SK-N-SH (cell line): ENCODE measurements around a stretch of chr2.

GRCh38 chr2:240646085-240646705 is 20.9 kb downstream of the GPR35 start:
- RRBS = no CpG with 5 or more reads among the region's 19 CpGs
CAGE:
- cytosol, long polyA plus RNA = no peak
- long polyA plus RNA = no peak
- nucleus, long polyA plus RNA = no peak

DNA sequence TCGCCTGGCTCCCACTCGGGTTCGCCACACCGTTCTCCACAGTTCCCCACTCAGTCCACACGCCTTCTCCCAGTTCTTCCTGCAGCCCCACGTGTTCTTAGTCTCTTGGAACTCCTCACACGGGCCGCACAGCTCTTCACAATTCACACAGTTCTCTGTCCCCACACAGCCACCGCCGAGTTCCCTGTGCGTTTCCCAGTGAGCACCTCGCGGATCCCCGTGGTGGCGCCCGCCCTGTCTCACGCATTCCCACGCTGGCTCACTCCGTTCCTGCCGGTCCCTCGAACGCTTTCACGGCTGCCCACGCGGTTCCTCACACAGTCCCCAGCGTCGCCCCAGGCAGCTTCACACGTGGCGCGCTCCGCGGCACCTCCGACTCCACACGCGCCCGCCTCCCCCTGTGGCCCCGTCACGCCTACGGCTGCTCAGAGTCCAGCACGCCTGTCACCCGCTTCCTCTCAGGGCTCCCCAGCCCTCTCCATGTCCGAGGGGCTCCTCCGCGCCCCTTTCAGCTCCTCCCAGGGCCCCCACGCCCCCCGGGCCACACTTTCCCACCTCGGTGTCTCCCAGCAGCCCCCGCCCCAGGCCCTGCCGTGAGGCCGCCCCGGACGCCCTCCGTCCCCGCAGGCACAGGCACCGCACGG is 38.1 kb downstream of the KIF1A start:
- RRBS = 97% methylated on average over 11 of the region's 56 CpGs
CAGE:
- cytosol, long polyA plus RNA = no peak
- long polyA plus RNA = no peak
- nucleus, long polyA plus RNA = no peak

DNA sequence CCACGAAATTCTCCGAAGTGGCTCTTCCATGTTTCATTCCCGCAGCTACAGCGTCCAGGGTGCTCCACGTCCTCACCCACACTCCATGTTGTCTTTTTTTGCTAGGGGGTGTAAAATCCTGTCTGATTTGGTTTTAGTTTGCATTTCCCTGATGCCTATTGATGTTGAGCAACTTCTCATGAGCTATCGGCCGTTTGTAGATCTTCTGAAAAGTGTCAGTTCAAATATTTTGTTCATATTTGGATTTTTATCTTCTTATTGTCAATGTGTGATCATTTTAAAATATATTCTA is 11.5 kb downstream of the AGXT start:
- RRBS = no CpG with 5 or more reads among the region's 7 CpGs
CAGE:
- cytosol, long polyA plus RNA = no peak
- long polyA plus RNA = no peak
- nucleus, long polyA plus RNA = no peak

DNA sequence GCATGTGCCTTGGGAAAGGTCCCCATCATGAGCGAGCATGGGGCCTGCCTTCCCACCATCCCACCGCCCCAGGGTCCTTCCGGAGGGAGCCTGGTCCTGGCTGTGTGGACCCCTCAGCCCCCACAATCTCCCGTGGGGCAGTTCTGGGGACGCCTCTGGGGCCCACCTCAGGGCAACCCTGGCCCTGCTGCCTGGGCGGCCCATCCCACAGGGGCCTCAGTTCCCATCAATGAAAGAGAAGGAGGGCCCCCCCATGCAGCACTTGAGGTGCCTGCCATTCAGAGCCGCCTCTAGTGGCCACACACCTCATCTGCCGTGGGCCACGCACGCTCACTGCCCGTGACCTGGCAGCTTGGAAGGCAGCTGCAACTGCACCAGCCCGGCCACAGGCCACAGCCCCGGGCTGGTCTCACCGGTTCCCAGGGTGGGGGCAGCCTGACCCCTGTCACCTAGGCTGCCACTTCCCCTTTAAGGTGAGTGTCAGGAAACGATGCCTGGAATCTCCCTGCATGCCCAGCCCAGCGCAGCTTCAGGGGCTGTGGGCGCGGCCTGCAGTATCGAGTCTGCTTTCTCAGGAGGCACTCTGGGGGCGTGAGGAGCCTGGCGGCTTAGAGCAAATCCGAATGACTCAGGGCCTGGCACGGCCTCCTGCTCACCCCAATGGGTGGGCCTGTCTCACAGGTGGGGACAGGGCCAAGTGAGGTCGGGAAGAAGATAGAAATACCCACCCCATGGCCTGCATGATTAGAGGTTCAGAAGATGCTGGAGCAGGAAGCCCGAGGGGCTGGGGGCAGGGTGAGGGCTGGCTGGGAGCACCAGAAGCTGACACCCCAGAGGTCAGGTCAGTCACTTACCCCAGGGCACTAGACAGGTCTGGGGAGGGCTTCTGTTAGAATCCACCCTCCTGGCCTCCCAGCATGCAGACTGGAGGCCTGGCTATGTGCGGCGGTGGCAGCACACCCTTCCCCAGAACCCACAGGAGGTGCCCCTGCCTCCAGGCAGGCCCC is 2.5 kb downstream of the MAB21L4 start:
- RRBS = 80% methylated on average over 2 of the region's 27 CpGs
CAGE:
- cytosol, long polyA plus RNA = no peak
- long polyA plus RNA = no peak
- nucleus, long polyA plus RNA = no peak

GRCh38 chr2:240962134-240963100 is 36.0 kb upstream of the SNED1 start:
- RRBS = no CpG with 5 or more reads among the region's 31 CpGs
CAGE:
- cytosol, long polyA plus RNA = no peak
- long polyA plus RNA = no peak
- nucleus, long polyA plus RNA = no peak

DNA sequence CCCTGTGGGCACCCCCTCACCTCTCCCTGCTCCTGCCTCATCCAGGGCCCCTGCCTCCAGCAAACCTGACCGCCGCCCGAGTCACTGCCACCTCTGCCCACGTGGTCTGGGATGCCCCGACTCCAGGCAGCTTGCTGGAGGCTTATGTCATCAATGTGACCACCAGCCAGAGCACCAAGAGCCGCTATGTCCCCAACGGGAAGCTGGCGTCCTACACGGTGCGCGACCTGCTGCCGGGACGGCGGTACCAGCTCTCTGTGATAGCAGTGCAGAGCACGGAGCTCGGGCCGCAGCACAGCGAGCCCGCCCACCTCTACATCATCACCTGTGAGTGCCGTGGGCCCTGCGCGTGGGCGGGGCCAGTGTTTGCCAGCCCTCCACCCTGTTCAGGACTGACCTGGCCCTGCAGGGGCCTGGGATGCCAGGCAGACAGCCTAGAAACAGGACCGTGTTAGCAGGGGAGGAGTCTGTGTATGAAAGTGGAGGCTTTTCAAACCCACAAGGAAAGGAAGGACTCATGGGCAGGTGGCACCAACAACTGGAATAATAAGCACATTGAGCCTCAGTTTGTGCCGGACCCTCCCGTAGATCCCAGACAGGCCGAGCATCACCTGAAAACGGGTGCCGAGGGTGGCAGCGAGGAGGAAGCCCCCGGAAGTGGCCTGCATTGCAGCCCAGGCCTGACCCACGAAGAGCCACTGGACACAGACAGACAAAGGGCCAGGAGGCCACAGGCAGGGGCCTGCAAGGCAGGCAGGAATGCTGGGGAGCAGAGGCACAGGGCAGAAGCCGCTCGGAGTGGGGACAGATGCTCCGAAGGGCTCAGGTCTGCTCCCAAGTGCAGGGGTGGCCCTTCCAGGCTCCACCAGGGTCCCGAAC is 32.0 kb downstream of the MTERF4 start:
- RRBS = 68% methylated on average over 7 of the region's 36 CpGs
CAGE:
- cytosol, long polyA plus RNA = no peak
- long polyA plus RNA = no peak
- nucleus, long polyA plus RNA = no peak

GRCh38 chr2:241091089-241091808 is 10.8 kb downstream of the MTERF4 start:
- RRBS = no CpG with 5 or more reads among the region's 12 CpGs
CAGE:
- cytosol, long polyA plus RNA = no peak
- long polyA plus RNA = no peak
- nucleus, long polyA plus RNA = no peak

- RRBS = no CpG with 5 or more reads among the region's 18 CpGs
CAGE:
- cytosol, long polyA plus RNA = no peak
- long polyA plus RNA = no peak
- nucleus, long polyA plus RNA = no peak
Observed at GRCh38 chr2:241114693-241115604, 12.9 kb upstream of the MTERF4 start.

DNA sequence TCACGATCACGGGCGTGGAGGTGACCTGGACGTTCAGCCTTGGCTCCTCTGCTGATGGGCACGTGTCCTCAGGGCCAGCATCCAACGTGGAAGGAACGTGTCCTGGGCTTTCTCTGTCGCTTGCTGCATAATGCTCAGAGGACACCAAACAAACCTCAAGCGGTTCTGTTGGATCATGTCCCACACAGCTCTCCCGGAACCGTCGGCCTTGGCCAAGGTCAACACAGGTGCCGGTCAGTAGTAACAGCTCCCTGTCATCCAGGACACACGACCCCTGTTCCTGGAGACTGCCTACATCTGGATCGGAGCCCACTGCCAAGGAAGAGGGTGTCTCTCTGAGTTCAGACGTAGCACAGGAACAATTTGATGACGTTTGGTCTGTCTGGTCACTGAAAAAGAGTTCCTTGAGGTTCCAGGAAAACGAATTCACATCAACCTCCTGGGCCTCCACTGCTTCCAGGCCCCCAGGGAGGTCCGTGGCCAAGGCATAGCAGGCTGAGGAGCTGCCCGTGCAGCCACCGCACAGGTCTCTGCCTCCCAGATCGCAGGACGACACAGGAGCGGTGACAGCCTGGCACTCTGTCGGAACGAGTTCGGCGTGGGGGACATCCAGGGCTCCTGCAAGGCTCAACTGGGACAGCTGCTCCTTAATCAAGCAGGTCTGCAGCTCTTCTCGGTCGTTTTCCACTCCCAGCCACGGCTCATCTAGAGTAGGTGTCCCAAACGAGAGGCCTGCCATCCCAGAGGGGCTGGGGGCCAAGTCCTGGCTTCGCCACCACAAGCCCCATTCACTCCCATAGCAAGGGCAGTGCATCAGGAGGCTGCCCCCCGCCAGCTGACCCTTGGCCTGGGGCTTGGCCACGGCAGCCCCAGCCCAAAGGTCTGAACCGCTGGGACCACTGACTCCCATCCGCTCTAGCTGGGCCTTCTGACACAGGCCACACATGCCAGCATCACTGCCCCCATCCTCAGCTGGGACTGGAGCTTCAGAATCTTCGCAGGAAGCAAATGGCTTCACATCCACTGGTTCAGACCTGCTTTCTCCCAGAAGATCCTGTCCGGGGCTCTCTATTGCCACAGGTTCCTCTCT is 22.6 kb downstream of the PASK start:
- RRBS = no CpG with 5 or more reads among the region's 39 CpGs
CAGE:
- cytosol, long polyA plus RNA = no peak
- long polyA plus RNA = no peak
- nucleus, long polyA plus RNA = no peak

- RRBS = 1% methylated on average over 54 of the region's 108 CpGs
CAGE:
- cytosol, long polyA plus RNA = no peak
- long polyA plus RNA = no peak
- nucleus, long polyA plus RNA = start-site peak on the minus strand at chr2:241272804-241272852, 87 and 172 reads in 2 replicates
Observed at GRCh38 chr2:241272272-241273377, 42.8 kb downstream of the HDLBP start.

DNA sequence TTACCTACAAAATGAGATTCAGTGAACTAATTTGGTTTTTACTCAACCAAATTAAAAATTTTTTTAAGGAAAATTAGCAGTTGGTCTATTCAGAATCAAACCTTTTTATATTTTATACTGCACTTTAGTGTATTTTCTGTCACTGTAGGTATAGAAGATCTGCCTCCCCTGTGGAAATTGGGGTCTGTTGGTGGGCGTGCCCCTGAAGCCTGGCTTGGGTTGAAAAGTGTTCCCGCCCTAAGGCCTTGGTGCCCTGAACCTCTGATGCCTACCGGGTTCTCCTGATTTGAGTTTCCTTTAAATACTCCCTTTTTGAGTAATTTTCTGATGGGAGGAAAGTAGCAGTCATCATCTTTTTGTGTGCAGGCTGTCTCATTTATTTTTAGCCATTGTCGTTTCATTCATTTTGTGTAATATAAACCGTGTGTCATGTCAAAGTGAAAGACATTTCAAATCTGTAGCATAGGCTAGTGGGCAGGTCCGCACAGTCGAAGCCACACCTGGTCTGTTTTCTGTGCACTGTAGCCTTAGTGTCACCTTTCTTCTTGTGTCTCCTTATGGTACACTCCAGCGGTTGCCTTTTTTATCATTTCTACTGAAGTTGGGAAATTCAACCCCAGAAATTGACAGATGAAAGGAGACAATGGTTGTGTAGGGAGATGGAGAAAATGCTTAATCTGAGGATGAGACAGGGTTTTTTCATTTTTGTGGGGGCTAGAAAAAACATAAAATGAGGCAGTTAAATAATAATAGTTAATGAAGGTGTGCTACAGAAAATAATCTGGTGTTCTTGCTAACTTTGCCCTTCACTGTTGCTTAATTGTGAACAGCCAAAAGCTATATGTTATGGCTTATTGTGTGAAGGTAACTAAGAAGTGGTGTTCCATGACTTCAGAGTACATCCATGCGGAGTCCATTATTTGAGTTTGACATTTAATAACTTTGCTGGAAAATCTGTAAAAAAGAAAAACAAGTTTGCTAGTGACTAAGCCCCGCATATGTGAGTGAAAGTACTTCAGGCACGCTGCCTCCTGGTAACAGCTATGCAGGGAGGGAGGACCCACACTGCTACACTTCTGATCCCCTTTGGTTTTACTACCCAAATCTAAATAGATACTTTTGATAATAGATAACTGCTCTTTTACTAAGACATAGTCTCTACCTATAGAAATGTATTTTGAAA is 2.9 kb upstream of the FARP2 start:
- RRBS = no CpG with 5 or more reads among the region's 11 CpGs
CAGE:
- cytosol, long polyA plus RNA = no peak
- long polyA plus RNA = no peak
- nucleus, long polyA plus RNA = no peak

- RRBS = no CpG with 5 or more reads among the region's 14 CpGs
CAGE:
- cytosol, long polyA plus RNA = no peak
- long polyA plus RNA = no peak
- nucleus, long polyA plus RNA = no peak
Observed at GRCh38 chr2:241372383-241373474, 16.6 kb downstream of the FARP2 start.

DNA sequence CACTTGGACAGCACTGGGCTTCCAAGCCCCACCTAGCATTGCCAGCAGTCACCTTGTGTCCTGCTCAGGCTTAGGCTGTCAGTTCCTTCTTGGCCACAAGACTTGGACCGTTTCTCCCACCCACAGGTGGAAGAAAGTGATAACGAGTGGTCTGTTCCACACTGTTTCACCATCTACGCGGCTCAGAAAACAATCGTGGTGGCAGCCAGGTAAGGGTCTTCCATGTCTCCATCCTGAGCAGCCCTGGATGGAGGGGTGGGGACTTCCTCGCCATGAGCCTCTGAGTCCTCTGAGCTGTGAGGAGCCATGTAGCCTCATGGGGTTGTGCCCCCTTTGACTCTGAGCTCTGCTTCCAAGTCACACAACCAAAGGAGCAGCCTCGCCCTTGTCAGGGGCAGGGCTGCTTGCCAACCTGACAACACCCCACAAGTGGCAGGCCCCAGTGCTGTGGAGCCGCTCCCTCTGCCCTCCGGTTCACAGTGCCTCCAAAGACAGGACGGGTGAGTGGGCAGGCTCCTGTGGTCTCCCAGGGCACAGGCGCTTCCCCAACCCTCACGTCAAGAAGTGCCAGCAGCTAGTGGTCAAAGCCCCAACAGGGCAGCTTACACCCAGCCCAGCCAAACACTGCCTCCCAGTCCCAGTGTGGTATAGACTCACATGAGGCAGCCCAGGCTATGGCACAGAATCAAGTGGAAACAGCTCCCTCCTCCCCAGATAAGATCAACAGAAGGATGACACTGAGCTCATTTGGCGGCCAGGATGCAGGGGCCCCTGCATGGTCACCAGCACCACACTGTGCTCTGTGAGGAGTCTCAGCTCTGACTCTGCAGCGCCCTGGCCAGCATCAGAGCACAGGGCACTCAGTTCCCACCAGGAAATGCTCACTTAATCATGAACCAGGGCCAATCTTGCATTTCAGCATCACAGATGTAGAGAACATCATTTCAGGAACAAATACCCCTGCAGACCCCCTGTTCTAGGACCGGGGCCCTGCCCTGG is 18.2 kb downstream of the STK25 start:
- RRBS = no CpG with 5 or more reads among the region's 15 CpGs
CAGE:
- cytosol, long polyA plus RNA = no peak
- long polyA plus RNA = no peak
- nucleus, long polyA plus RNA = no peak

DNA sequence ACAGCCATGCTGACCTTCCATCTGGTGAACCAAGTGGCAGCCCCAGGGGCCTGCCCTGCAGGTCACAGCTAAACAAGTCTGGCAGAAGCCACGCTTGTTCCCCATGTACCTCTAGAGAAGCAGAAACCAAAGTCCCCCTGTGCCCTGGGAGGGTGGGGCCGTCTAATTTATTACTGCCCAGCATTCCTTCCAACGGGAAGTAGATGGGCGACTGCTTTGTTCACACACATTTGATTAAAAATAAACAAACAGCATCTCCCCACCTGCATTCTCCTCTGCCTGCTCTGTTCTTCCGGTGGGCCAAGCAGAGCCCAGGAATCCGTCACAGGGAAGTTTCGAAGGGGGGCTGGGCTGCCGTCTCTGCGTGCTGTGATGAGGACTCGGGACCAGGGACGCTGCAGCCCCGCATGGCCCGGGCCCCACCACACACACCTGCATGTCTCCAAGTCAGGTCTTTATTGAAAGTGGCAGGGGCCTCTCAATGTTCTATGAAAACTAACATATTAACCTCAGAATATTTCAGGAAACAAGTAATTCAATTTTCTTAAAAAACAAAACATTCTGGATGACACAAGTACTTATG is 13.7 kb downstream of the STK25 start:
- RRBS = no CpG with 5 or more reads among the region's 13 CpGs
CAGE:
- cytosol, long polyA plus RNA = no peak
- long polyA plus RNA = no peak
- nucleus, long polyA plus RNA = no peak

- RRBS = 28% methylated on average over 21 of the region's 63 CpGs
CAGE:
- cytosol, long polyA plus RNA = no peak
- long polyA plus RNA = no peak
- nucleus, long polyA plus RNA = no peak
Observed at GRCh38 chr2:241559277-241559785, 786 bp downstream of the BOK start.

GRCh38 chr2:241577338-241577946 is 18.9 kb downstream of the BOK start:
- RRBS = no CpG with 5 or more reads among the region's 10 CpGs
CAGE:
- cytosol, long polyA plus RNA = no peak
- long polyA plus RNA = no peak
- nucleus, long polyA plus RNA = no peak

GRCh38 chr2:241617261-241618383 is 19.3 kb downstream of the THAP4 start:
- RRBS = no CpG with 5 or more reads among the region's 17 CpGs
CAGE:
- cytosol, long polyA plus RNA = no peak
- long polyA plus RNA = no peak
- nucleus, long polyA plus RNA = no peak

DNA sequence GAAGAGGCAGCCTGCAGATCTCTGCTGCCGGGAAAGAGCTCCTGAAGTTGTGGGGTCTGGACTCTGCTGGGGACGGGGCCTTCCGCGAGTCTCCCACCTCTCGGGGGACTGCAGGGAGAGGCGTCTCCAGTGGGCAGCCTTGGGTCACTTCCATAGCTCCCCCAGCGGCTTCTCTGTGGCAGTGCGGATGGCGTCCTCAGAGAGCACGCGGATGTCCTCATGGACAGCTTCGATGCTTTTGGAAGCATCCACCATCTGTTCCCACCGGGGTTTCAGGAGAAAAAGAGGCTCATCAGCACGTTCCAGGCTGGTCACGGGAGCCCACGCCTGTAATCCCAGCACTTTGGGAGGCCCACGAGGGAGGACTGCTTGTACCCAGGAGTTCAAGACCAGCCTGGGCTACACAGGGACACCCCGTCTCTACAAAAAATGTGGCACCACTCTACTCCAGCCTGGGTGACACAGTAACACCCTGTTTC is 10.6 kb downstream of the DTYMK start:
- RRBS = no CpG with 5 or more reads among the region's 18 CpGs
CAGE:
- cytosol, long polyA plus RNA = no peak
- long polyA plus RNA = no peak
- nucleus, long polyA plus RNA = no peak

- RRBS = no CpG with 5 or more reads among the region's 8 CpGs
CAGE:
- cytosol, long polyA plus RNA = no peak
- long polyA plus RNA = no peak
- nucleus, long polyA plus RNA = no peak
Observed at GRCh38 chr2:241690254-241690856, 3.7 kb upstream of the DTYMK start.

- RRBS = no CpG with 5 or more reads among the region's 5 CpGs
CAGE:
- cytosol, long polyA plus RNA = no peak
- long polyA plus RNA = no peak
- nucleus, long polyA plus RNA = no peak
Observed at GRCh38 chr2:241695016-241695384, 6.8 kb upstream of the ING5 start.